ENCODE results near the genes GLT8D2, APPL2 and CKAP4.

- PRO-cap: no peak
- RAMPAGE, long total RNA: no peak
These were observed 12.1 kb downstream of the HSP90B1 start for GRCh38 chr12:103942018-103942963.

DNA sequence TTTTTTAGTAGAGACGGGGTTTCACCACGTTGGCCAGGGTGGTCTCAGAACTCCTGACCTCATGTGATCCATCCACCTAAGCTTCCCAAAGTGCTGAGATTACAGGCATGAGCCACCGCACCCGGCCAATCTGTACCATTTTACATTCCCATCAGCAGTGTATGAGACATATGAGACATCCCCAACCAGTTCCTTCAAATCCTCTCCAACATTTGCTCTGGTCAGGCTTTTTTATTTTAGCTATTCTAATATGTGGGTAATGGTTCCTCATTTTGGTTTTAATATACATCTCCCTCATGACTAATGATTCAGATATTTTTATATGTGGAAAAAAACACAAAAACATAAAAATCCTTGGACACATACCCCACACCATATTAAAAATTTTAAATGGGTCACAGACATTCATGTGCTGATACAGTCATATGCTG, 3.2 kb upstream of the UQCC6 start:
- PRO-cap: no peak
- RAMPAGE, long total RNA: no peak

- PRO-cap: bidirectional peak, plus-strand start at chr12:104050211, minus-strand start at chr12:104050030
- RAMPAGE, long total RNA: start-site peak on the minus strand at chr12:104049984-104050038, 83 reads; start-site peak on the minus strand at chr12:104050126-104050147, 25 reads
These were observed at the start of gene GLT8D2 for GRCh38 chr12:104049526-104050469. Gene GLT8D2 (minus strand): TSS chr12:104050187.

DNA sequence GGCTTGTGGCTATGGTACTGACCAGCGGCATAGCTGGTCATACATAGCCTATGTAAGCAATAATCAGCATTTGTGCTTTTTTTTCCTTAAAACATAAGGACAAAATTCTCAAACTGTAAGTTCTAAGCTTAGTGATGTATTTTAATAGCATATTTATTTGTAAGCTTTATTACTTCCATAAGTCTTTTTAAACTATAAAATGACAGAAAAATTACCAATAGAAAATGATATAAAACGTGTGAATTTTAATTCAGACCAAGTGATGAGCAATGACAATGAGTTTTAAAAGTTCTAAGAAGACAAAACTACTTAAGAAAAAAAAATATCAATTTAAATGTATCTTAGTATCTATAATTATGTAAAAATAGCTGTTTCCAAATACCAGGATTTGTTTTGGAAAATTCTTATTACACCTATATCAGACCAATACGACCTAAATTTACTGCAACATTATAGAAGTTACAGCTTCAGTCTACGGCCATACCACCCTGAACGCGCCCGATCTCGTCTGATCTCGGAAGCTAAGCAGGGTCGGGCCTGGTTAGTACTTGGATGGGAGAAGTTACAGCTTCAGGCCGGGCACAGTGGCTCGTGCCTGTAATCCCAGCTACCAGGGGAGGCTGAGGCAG, 13.1 kb downstream of the NFYB start:
- PRO-cap: no peak
- RAMPAGE, long total RNA: no peak

DNA sequence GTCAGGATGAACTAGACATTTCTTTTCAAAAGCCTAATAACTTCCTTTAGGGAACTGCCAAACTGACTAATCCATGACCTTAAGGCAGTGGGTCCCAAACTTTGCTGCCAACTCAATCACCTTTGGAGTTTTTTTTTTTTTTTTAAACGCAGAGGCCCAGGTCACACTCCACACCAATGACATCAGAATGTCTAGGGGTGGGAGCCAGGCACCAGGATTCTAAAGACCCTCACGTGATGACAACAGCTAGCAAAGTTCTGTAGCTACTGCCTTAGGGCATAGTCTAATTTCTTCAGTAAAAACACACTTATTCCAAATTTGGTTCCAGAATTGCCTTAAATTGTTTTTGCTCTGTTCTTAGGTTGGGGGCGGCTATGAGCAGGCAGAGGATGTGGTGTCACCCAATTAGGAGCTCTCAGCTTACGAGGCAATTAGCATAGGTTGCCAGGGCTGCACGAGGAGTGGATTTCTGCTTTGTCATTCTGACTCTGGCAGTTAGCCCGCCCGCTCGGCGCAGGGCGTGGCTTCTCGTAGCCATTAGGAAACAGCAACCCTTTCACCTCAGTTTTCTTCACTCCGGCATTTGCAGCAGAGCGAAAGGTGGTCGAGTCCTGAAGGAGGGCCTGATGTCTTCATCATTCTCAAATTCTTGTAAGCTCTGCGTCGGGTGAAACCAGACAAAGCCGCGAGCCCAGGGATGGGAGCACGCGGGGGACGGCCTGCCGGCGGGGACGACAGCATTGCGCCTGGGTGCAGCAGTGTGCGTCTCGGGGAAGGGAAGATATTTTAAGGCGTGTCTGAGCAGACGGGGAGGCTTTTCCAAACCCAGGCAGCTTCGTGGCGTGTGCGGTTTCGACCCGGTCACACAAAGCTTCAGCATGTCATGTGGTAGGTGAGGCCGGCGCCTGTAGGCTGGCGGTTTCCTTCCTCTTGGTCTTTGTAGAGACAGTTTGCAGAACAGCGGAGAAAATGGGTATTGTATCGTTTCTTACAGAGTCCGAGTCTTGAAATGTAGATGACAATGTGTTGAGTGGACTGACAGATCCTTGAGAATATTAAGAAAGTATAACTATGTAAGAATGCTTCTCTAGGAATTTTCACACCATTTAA, 16.7 kb upstream of the EID3 start:
- PRO-cap: bidirectional peak, plus-strand start at position 574 of the sequence, minus-strand start at position 396 of the sequence; bidirectional peak, plus-strand start at position 884 of the sequence, minus-strand start at position 867 of the sequence
- RAMPAGE, long total RNA: start-site peak on the plus strand centred at position 564 of the sequence, 74 bp wide, 599 reads; start-site peak on the plus strand centred at position 811 of the sequence, 6 bp wide, 34 reads

DNA sequence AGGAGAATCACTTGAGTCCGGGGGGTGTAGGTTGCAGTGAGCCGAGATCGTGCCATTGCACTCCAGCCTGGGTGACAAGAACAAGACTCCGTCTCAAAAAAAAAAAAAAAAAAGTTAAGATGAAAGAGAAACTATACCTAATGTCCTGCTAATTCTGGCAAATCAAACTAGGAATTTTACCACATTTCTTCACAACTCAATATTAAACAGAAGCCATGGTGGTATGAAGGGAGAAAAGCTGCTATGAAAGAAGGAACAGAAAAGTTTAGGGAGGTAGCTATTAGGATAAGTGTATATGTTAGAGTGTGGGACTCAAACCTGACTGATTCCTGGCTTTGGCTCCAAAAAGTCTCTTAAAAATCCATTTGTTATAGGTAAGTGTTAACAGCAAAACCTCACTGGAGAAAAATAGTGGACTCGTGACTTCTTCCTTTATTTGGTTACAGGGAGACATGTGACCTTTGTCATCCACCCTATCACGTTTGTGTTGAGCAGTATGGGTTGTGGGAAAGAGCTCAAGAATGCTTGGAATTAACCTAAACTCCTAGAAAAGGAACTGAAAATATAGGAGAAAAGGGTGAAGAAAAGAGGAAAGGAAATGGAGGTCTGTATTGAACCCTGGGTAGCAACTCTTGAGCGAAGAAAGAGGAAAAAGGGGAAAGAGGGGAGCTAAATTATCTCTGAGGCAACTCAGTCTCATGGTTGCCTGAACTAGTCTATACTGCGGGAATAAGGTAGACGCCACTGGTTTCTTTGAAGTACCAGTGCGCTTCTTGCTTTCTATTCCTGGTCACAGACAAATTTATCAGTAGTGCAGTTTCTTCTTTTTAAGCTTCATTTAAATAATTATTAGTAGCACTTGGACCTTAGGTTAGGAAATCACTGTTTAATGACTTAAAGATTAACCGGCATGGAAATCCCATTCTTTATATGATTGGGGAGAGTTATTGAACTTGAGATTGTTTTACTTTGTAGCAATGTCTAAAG, 3.6 kb upstream of the EID3 start:
- PRO-cap: no peak
- RAMPAGE, long total RNA: start-site peak on the plus strand centred at position 465 of the sequence, 52 bp wide, 19 reads

DNA sequence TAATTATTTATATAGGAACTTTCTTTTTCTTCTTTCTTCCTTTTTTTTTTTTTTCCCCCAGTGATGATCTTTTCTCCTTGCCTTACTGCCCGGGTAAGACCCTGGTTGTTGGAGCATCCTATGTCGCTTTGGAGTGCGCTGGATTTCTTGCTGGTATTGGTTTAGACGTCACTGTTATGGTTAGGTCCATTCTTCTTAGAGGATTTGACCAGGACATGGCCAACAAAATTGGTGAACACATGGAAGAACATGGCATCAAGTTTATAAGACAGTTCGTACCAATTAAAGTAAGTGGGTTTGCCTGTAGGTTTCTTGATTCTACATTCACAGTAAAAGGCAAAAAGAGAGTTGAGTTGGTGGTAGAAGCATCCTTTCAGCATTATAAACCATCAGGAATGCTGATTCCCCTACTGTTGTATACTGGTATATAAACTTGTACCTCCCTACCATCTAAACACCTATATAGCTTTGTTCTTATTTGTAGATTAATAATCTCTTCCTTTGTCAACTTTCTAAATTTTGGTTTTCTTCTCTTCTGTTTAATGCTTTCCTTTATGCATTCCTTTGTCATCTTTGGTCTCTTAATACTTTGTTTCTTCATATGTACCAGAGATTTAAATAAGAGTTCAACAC, 17.6 kb downstream of the EID3 start:
- PRO-cap: no peak
- RAMPAGE, long total RNA: start-site peak on the plus strand centred at position 125 of the sequence, 34 bp wide, 40 reads; start-site peak on the plus strand centred at position 199 of the sequence, 5 bp wide, 58 reads

GRCh38 chr12:104329200-104329845, 25.8 kb downstream of the EID3 start:
- PRO-cap: no peak
- RAMPAGE, long total RNA: no peak

DNA sequence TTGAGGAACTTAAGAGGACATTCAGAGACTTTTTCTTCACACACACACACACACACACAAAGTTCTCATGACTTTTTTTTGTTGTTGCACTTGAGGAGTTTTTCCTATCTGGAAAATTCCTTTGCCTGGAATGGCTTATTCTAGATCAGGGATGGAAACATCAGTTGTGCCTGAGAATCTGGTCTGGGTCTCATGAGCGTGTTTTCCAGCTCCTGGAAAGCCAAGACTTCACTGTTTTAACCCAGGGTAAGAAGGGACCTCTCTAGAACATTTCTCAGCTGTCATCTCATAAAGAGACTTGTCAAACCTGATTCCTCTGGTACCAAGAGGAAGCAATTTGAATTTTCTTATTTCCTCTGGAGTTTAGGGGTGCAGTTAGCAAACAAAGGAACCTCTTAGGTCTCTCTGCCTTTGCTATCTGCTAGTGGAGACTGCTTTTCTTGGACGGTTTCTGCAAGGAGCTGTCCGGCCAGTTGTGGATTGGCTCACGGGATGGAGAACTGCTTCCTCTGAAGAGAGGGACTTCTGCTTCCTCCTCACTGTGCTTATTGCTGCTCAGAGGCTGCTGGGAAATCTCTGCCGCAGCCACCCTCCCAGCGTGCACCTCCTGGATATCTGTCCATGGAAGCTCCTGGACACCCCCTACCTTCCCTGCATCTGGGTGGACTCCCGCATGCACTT, 187.0 kb downstream of the CHST11 start:
- PRO-cap: bidirectional peak, plus-strand start at position 558 of the sequence, minus-strand start at position 420 of the sequence
- RAMPAGE, long total RNA: no peak

GRCh38 chr12:104909705-104910170, 48.4 kb downstream of the SLC41A2 start:
- PRO-cap: unidirectional peak, minus-strand start at chr12:104909927
- RAMPAGE, long total RNA: no peak

DNA sequence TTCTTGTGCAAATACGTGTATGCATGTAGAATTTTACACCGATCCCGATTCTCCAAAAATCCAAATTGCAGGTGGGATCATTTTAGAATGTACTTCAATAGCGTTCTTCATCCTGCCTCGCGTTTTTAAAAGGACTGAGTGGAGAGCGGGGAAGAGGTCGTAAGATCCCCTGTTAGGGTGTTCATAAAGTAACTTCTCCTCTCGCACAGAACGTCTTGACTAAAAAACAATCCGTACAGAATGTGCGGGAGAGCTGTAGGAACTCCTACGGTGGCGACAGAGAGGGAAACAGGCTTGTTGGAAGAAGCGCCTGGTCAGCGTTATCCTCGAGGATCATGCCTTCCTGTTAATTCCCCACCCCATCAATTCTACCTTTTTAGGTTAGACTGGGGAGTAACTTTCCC, 454 bp upstream of the WASHC4 start:
- PRO-cap: no peak
- RAMPAGE, long total RNA: no peak

DNA sequence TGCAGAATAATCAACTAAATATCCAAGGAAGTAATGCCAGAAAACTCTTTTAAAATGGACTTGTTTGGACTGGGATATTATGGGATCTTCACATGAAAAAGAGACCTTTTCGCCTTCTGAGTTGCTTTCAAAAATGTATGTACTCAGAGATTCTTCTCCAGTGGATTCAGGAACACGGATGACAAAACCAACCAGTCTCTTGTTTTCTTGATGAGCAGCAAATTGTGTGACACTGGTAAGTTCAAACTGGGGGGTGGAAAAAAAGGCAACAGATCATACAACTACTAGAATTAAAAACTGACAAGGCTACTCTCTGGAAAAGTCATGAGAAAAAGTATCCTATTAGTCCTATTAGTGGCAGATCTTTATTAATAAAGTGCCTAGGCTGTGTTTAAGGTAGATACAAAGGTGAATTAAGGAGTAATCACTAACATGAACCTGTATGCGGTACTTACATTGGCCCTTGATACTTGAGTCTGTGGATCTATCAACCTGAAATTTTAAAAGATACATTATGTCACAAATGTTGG, 59.1 kb downstream of the APPL2 start:
- PRO-cap: no peak
- RAMPAGE, long total RNA: start-site peak on the minus strand centred at position 194 of the sequence, 71 bp wide, 29 reads

DNA sequence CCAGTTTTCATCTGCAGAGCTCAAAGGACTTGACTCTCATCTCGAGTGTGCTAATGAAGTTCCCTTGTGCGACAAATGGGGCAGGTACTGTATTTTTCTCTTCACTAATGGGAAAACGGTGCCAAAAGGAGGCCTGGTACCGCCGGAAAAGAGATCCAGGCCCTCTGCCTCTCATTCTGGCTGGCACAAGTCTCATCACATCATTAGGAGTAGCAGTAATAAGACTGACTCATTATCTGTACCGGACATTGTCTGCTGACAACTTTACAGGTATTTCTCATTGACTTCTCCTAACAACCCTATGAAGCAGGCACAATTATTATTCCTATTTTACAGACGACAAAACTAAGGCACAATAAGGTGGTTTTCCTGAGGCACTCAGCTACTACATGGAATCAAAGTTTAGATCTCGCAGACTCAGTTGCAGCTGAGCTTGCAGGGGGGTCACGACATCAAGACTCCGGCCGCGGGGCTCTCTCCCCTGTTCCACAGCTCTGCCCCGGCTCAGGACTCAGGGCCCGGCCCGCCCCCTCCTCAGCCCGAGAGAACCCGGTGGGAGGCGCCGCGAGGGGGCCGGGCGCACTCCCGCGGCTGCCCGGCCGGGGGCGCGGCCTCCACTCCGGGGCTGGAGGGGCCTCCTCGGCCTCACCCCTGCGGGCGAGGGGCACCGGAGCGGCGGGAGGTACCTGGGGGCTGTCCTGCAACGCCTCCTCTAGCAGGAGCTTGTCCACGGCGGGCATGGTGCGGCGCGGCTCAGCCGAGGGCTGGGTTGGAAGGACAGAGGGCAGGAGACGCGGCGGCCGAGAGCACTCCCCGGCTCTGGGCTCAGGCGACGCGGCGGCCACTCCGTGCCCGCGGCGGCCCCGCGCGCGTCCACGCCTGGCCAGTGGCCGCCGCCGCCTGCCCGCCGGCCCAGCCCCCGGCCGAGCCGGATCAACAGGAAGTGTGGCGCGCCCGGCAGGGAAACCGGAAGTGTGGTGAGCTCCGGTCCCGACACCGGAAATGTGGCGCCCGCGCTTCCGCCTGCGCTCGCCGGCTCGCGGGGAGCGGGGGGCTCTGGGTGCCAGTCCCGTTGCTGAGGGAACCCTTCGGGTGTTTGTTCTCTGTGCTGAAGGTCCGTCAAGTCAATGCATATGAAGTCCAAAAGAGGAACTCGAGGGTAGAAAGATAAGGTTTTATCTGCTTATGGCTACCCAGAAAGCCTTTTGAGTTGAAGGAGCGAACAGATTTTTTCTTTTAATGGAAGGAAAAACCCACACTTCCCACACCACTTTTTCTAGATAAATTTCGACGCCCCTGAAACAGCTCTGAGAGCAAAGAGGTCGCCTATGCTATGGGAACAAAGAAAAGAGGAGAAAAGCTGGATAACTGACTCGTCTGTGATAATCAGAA, at the start of gene APPL2:
APPL2 (minus strand) TSS at position 902 of the 1,392 bp plus-strand sequence.
- PRO-cap: bidirectional peak, plus-strand start at position 654 of the sequence, minus-strand start at position 513 of the sequence; bidirectional peak, plus-strand start at position 1,066 of the sequence, minus-strand start at position 814 of the sequence
- RAMPAGE, long total RNA: start-site peak on the minus strand centred at position 845 of the sequence, 50 bp wide, 282 reads

- PRO-cap: no peak
- RAMPAGE, long total RNA: no peak
These were observed 283.6 kb downstream of the NUAK1 start for GRCh38 chr12:105855133-105855592.

DNA sequence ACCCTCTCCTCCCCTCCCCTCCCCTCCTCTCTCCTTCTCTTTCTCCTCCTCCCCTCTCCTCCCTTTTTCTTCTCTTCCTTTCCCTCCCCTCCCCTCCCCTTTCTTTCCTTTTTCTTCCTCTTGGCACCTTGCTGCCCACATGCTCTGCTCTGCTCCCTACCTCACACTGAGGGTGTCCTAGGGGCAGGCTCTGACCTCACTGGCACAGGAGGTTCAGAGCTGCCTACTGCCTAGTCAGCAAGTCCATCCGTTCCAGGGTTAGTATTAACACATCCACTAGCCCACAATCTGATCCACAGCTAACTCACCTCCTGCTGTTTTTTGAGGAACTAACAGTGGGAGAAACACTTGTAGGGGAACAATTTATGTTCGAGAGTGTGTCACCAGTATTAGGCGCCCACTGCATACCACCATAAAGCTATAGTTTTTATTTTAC, 100.9 kb downstream of the NUAK1 start:
- PRO-cap: no peak
- RAMPAGE, long total RNA: no peak

DNA sequence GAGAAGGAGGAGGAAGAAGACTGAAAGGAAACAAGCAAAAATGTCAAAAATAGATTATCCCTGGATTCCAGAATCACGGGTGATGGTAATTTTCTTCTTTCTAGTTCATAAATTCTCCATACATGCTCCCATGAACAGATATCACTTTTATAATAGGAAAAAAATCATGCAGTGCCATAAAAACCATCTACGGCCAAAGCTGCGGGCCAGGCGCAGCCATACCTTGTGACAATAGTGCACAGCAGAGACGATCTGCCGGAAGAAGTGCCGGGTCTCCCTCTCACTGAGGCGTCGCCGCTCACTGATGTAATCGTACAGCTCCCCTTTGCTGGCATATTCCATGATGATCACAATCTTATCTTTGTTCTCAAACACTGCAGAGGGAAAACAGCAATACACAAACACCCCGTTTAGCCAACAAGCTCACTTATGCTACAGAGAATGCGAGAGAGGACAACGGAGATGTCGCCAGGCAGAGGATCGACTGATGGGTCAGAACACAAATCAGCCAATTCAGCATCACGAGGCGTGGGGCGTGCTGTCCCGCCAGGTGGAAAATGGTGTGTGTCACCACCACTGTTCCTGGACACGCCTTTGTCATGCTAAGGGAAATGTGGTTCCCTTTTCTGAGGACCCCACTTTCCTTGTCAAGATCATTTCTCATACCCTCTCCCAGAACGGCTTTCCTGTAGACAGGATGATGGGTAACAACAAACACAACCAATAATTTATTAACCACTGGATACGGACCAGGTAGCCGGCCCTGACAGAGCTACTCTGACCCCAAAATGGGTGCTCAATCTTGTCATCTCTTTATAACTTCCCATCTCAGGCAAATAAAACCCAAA, 52.0 kb downstream of the NUAK1 start:
- PRO-cap: no peak
- RAMPAGE, long total RNA: no peak

DNA sequence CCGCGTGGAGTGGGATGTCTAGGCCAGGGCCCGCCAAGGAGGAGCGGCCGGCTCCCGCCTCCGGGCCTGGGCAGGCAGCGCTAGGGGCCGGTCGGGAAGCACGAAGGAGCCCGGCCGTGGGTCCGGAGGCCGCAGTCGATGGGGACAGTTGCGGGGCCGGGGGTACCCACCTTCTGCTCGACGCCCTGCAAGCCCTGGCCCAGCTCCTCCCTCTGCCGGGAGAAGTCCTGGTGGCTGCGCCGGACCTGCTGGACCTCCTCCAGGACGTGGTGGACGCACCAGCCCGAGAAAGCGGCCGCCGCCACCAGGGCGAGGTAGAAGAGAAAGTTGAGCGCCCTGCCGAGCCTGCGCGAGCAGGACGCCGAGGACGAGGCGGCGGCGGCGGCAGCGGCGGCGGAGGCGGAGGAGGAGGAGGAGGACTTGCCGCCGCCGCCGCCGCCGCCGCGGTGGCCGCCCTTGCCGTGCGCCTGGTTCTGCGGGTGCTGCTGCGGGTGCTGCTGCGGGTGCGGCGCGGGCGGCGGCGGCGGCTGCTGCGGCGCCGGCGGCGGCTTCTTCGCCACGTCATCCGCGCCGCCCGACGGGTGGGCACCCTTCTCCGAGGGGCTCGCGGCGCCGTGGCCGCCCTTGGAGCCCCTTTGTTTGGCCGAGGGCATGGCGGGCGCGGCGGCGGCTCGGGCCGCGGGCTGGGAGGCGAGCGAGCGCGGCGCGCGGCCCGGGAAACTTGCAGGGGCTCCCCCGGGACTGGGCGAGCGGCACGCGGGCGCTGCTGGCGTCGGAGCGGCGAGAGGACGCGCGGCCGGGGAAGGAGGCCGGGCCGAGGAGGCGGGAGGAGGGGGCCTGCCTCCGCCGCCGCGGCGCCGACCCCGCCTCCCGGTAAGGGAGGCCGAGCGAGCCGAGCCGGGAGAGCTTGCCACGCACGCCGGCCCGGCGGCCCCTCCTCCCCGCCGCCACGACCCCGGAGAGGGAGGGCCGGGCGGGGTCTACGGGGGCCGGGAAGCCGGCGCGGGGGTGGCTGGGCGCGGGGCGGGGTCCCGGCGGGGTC, at the start of gene CKAP4:
CKAP4 (minus strand) TSS at position 822 of the 1,042 bp plus-strand sequence.
- PRO-cap: bidirectional peak, plus-strand start at position 356 of the sequence, minus-strand start at position 329 of the sequence; bidirectional peak, plus-strand start at position 876 of the sequence, minus-strand start at position 779 of the sequence
- RAMPAGE, long total RNA: no peak

GRCh38 chr12:106249147-106249493, 1.3 kb upstream of the CKAP4 start:
- PRO-cap: bidirectional peak, plus-strand start at chr12:106249270, minus-strand start at chr12:106249175
- RAMPAGE, long total RNA: no peak

DNA sequence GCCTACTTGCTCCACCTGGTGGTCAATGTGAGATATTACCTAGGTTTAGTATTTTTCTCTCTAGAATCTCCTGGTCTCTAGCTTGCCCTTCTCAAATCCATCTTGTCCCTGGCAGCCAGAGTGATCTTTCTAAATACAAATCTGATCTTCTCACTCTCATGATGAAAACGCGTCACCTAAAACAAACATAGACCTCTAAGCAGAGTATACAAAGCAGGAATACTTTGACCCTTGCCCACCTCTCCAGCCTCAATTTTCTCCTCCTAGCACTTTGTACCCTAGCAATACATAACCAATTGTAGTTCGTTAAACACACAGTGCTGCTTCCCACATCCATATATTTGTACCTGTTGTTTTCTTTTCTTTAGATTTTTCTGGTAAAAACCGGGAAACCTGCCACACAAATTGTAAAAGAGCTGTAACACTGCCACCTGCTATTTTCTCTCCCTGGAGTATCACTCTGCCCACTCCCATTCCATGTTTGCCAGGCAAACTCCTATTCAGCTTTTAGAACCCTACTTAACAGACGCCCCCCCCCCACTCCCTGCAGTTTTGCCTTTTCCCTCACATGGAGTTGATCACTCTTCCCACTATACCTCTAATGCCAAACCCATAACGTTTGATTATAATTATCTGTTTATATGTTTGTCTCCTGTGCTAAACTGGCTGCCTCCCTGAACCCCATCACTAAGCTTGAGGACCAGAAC, 19.8 kb upstream of the TCP11L2 start:
- PRO-cap: no peak
- RAMPAGE, long total RNA: no peak

GRCh38 chr12:106288391-106288784, 14.1 kb upstream of the TCP11L2 start:
- PRO-cap: no peak
- RAMPAGE, long total RNA: no peak